ENCODE measurements around the gene PSIP1.

DNA sequence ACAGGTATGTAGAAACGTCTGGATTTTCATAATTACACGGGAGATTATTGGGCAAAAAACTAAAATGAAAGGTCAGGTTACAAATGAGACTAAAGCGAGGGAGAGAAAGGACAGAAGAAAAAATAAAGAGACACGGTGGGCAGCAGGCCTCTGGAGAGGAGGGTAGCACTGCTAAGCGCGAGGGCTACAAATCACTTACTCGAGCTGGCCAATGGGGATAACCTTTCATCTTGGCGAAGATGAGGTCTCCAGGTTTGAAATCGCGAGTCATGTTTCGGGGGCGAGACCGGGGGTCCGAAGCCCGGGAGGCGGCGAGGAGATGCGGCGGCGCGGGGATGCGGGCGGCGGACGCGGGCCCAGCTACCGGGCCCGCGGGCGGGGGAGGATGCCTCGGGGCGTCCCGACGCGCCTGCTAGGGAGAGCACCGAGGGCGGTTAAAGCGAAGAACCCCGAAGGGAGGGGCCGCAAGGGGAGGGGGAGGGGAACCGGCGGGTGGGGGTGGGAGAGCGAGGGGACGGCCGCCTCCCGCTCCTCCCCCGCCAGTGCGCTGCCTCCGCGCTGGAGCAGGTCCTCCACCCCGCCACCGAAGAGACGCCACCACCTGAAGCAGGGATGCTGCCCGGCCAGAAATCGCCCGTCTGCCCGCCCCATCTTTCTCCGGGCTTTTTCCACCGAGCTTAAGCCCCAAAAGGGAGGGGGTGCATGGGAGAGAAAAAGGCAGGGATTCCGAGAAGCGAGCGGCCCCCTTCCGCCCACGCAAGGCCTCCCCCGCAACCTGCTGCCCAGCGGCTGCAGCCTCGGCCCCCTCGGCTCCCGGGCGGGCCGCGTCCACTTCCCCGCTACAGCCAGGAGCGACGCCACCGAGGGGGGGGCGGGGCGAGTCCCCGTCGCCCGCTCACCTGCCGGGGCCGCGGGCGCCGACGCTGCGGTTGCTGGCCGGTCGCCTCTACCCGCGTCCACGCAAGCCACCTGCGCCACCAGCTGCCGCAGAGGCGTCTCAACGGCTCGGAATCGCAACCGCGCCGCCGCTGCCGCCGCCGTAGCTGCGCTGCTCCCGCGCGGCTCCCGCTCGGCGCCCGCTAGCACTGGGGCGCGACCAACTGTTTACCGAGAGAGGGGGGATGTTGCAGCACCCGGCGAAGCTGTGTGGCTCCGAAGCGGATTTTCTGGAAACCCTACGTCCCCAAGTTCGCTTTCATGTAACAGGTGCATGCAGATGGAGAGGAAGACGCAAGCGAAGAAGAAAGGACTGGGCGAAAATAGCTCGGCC, at the start of gene PSIP1:
Gene PSIP1, minus strand, starts transcription at position 1,053 of the 1,270 bp plus-strand sequence.
- PRO-cap, 2 experiments, result peak in 2 of 2 experiments; most common plus-strand start position 542 of the sequence (in 1); most common minus-strand start position 1,045 of the sequence (in 2)

DNA sequence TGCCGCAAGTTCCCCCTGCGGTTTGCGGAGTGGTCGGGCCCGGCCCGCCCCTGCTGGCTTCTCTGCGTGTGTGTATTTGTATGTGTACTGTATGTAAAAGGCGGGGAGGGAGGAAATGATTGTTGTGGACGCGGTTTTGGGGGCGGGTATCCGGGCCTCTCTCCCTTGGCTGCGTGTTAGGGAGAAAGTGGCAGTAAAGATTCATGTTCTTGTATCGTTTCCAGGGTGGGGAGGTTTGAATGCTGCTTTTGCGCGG, 346 bp upstream of the PSIP1 start:
- PRO-cap, 2 experiments, result peak in 2 of 2 experiments; most common plus-strand start position 94 of the sequence (in 1)

DNA sequence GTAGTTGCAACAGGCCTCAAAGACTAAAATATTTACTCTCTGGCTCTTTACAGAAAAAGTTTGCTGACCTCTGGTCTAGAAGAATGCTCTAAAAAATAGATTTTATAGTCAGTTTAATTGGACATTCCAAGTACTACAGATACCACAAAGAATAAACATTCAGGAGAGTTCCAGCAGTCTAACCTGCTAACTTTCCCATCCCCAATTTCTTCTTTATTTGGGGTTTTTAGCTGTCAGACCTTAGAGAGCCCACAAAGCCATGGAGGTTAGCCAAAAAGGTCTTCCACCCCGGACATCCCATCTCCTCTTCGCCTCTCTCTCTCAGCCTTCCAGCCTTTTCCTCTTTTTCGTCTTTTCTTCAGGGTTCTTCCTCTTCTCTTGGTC, 588.0 kb downstream of the BNC2 start:
- PRO-cap, 2 experiments, result no peak in any of the 2 experiments

GRCh38 chr9:16352732-16353074, 517.8 kb downstream of the BNC2 start:
- PRO-cap, 2 experiments, result no peak in any of the 2 experiments

DNA sequence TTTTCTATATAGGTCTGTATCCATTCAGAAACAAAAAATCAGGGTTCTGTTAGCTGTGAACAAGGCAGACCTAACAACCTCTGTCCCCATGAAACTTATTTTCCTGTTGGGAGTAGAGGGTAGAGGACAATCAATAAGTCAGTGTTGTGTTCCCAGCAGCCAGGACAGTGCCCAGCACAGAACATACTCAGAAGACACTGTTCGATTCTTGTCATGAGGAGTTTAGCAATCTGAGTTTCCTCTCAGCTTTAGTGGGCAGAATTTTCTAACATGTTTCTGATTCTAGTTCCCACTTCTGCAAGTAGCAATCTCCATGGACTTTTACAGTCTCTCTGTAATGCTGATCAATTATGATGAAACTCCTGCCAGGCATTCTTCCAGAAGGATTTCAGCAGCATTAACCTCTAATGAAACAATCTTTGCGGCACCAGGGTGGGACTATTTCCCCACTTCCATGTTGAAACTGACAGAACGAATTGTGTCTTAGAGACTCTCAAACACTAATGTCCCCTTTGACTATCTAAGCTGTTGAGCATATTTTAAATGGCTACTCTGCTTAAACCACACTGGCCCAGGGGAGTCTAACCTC, 484.5 kb downstream of the BNC2 start:
- PRO-cap, 2 experiments, result no peak in any of the 2 experiments

GRCh38 chr9:16499883-16500403, 370.5 kb downstream of the BNC2 start:
- PRO-cap, 2 experiments, result no peak in any of the 2 experiments

DNA sequence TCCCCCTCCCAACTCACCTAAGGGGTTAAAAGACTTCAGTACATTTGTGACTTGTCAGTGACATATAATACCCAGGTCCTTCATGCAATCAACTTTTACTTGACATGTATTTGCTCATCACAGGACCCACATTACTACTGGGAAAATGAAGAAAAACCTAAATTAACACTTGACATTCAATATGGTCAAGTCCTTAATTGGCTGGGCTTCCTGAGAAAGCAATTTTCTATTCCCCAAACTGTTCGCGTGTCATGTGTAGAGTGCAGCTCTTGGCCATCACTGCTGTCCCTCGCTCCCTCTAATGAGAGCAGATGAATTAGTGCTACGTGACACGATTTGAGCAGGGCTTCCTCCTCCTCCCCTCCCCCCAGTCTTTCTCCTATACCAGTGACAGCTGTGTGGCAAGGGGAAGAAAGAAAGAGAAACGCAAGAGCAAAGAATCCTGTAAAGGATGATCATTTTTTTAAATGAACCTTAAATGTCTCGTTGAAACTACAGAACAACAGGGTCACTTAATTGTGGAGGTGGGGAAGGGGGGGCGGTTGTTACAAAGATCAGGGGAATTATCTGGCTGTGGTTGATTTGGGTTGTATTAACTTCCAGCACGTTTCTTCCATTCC, 159.6 kb downstream of the BNC2 start:
- PRO-cap, 2 experiments, result no peak in any of the 2 experiments

GRCh38 chr9:16726569-16727546, 143.6 kb downstream of the BNC2 start:
- PRO-cap, 2 experiments, result peak in 2 of 2 experiments; most common plus-strand start chr9:16726906 (in 2); most common minus-strand start chr9:16726994 (in 1)

GRCh38 chr9:18184944-18185513, 288.9 kb upstream of the ADAMTSL1 start:
- PRO-cap, 2 experiments, result no peak in any of the 2 experiments

GRCh38 chr9:19116115-19116801, 11.0 kb downstream of the PLIN2 start:
- PRO-cap, 2 experiments, result peak in 1 of 2 experiments; most common plus-strand start chr9:19116703 (in 1)

DNA sequence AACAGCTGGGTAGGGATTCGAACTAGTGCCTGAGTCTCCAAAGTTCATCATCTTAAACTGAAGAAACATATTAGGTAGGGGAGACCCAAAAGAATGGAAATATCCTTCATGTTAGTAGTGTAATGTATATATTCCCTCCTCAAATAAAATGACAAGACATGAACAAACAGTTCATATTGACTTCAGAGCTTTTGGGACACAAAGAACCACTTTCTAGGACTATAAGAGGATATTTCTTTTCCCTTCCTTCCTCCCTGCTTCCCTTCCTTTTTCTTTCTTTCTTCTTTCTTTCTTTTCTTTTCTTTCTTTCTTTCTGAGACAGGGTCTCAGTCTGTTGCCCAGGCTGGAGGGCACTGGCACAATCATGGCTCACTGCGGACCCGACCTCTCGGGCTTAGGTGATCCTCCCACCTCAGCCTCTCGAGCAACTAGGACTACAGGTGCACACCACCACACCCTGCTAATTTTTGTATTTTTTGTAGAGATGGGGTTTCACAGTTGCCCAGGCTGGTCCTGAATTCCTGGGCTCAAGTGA, 10.4 kb downstream of the PLIN2 start:
- PRO-cap, 2 experiments, result no peak in any of the 2 experiments

DNA sequence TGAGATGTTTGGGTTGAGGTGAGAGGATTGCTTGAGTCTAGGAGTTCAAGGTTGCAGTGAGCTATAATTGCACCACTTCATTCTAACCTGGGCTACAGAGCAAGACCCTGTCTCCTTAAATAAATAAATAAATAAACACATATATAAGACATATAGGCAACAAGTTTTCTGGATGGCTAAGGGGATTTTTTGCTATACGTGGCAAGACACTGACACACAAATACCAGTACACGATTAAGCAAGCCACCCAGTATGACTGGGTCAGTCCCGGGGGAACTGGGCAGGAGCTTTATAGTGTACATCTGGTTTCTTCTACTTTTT, 46.8 kb upstream of the PLIN2 start:
- PRO-cap, 2 experiments, result no peak in any of the 2 experiments

GRCh38 chr9:19376376-19377160, 3.5 kb downstream of the RPS6 start:
- PRO-cap, 2 experiments, result no peak in any of the 2 experiments

DNA sequence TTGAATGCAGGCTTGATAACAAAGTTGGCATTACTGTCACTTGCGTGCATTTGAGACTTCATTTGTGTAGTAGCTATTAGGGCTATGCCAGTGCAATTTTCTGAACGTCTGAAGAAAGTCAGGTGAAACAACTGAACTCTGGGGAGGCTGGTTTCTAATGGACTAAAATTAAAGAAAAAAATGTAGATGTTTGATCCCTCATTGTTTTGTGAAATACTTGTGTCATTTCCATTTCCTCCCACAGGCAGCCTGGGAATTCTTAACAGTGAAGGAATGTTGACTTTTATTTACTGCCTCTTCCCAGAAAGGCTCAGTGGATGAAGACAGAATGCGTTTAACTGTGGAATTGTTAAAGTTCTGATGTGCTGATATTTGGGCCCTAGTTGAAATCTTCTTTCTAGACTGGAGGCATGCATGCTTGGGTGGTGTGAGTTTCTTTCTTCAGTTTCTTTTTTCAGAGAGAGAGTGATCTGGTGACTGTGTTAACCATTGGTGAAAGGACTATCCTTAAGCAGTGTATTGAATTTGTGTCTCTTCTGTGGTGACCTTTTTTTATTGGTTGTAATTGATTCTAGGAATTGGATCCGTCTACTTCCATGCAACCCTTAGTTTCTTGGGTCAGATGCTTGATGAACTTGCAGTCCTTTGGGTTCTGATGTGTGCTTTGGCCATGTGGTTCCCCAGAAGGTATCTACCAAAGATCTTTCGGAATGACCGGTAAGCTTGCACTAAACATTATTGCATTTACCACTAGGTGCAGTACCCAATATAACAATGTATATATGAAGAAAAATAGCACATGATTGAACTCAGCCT, 15.5 kb downstream of the ACER2 start:
- PRO-cap, 2 experiments, result no peak in any of the 2 experiments

DNA sequence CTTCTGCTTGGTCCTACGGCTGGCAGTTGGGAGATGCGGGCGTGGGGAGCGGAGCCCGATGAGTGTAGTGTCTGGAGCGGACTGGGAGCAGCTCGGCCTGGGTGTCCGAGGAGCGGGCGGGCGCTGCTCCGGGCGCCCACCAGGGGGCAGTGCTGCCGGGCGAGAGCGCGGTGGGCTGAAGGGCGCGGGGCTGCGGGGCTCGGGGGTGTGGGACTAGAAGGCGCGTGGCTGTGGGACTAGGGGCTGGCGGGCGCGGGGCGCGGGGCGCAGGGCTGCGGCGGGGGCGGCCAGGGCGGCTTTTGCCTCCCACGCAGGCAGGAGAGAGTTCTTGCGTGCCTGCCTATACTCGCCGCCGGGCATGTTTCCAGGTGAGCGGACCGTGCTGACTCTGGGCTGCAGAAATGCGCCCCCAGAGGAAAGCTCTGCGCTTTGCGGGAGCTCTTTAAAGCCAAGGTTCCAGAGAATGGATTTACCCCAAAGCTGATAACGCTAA, 55.9 kb downstream of the ACER2 start:
- PRO-cap, 2 experiments, result no peak in any of the 2 experiments

- PRO-cap, 2 experiments, result no peak in any of the 2 experiments
Observed at GRCh38 chr9:20256554-20256807, 365.8 kb downstream of the MLLT3 start.

GRCh38 chr9:20541183-20541619, 81.1 kb downstream of the MLLT3 start:
- PRO-cap, 2 experiments, result no peak in any of the 2 experiments

DNA sequence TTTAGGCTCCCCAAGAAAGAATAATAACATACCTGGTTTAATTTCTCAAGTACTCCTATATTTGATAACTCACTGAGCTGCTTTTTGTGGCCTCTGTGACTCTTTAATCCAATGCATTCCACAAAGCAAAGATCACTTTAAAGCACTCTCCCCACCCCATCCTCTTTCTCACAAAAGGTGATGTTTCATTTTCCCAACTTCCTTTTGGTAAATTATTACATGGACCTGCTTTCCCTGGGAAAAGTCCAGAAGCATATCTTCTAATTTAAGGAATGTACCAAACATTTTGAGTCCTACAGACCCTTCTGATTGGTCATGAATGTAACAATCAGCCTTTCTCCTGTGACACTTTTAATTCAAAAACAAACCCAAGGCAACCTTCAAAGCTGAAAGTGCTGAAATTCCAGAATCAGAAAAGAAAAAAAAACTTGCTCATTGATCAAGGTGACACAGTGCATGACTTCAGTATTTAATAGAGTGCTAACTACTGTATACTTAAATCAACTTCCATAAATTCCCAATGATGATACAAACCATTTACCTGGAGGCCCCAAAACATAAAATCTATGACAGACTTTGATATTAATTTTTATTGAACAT, 71.0 kb downstream of the MLLT3 start:
- PRO-cap, 2 experiments, result no peak in any of the 2 experiments

DNA sequence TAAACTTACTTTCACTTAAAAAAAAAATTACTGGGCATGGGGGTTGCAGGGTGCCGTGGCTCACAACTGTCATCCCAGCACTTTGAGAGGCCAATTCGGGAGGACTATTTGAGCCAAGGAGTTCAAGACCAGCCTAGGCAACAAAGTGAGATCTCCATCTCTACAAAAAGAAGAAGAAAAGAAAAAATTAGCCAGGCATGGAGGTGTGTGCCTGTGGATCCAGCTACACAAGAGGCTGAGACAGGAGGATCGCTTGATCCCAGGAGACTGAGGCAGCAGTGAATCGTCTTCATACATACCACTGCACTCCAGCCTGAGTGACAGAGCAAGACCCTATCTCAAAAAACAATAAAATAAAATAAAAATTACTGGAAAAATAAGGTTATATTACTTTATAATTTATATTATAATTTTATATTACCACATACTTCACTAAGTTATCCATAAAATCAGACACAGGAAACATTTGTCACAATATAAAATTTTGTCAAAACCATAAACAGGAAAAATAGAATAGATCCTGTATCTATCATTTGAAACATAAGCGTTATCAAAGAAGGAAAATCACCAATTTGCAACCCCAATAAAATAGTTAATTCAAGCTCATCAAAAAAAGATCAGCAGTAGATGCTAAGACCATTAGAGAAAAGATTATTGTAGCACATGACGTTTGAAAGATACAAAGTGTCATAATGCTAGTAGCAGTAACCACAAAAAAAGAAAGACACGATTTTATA, 27.1 kb downstream of the MLLT3 start:
- PRO-cap, 2 experiments, result no peak in any of the 2 experiments

DNA sequence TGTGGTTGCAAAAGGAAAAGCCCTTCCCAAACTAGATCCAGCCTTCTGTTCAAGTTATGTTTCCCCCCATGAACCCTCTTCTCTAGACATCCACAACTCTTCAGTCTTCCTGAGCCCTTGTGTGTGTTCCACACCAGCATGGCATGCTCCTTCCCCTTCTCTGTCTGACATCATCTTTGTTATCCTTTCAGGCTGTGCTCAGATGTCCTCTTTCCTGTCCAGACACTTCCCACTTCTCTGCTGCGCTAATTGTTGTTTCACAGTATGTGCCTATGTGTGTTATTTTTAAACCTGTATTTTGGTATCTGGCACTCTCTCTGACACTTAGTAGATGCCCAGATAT, 38.1 kb downstream of the FOCAD start:
- PRO-cap, 2 experiments, result peak in 1 of 2 experiments; most common minus-strand start position 178 of the sequence (in 1)

Measured in right ventricle myocardium (tissue), 1 donor.